Epithelial cell of proximal tubule (primary cell): ENCODE results near the gene PPIF.

DNA sequence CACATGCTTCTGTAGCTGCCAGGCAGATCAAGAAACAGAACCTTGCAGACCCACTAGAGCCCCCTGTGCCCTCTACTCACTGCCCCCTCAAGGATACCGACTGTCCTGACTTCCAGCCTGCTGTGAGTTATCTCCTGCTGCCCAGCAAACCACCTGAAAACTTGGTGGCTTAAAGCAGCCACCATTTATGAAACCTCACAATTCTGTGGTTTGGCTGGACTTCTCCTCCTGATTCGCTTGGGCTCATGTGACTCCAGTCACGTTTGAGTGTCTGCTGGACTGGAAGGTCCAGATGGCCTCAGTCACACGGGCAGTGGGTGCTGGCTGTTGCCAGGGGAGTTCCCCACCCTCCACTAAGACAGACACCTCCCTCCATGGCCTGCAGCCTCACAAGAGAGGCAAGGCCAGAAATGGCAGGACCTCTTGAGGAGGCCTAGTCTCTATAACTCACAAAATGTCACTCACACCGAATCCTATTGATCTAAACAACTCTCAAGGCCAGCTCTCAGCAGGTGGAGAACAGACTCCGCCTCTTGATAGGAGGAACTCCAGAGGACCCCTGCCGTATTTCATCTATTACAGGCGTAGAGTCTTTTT is 48.1 kb downstream of the ZMIZ1 start:
- RAMPAGE, long total RNA: no peak
- RRBS: no CpG with 5 or more reads among the region's 8 CpGs

DNA sequence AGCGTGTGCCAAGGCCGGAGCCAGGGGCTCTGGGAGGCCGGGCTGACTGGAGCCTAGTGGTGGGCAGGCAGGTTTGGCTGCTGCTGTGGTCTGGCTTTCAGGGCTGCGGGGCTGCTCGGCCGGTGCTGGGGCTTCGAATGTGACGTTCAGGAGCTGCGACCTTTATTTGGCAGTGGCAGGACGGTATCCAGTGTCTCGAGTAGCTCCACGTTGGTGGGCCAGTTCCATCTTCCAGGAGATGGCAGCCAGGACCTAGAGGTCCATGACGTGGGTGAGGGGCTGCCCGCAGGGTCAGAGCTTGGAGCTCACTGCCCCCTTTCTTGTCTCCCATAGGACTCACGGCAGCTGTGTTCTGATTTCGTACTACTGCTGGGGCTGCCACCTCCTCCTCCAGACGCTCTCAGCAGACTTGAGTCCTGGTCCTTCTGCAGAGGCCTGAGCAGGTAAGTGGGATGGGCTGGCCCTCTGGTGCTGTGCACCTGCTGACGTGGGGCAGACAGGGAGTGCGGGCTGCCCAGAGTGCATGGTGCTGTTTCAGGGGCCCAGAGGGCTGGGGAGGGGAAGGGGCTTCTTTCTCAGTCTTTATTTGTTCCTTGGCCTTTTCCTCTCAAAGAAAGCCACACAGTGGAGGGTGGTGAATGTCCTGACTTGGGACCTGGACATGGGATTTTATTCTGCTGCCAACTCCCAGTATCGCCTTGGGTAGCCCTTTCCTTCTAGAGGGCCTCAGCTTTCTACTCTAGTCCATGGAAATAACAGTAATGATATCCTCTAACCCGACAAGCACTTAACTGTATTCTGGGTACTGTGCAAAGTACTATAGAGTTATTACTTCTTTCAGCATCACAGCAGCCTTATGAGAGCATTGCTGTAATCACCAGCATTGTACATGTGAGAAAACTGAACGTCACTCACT is 50.1 kb downstream of the ZMIZ1 start:
- RAMPAGE, long total RNA: no peak
- RRBS: 94% methylated on average over 4 of the region's 22 CpGs

DNA sequence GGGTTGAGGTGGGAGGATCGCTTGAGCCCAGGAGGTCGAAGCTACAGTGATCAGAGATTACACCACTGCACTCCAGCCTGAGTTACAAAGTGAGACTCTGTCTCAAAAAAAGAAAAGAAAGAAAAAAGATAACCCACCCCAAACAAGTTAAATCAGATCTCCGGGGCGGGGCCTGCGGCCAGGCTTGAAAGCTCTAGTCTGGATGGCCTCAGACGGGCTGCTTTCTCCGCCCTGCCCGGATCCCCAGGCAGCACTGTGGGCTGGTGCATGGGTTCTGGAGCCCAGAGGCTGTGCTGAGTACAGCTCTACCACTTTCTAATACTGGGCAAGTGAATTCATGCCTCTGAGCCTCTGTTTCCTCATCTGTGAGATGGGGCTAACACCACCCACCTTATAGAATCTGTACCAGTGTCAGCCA is 83.6 kb downstream of the ZMIZ1 start:
- RAMPAGE, long total RNA: no peak
- RRBS: 88% methylated on average over 6 of the region's 8 CpGs

DNA sequence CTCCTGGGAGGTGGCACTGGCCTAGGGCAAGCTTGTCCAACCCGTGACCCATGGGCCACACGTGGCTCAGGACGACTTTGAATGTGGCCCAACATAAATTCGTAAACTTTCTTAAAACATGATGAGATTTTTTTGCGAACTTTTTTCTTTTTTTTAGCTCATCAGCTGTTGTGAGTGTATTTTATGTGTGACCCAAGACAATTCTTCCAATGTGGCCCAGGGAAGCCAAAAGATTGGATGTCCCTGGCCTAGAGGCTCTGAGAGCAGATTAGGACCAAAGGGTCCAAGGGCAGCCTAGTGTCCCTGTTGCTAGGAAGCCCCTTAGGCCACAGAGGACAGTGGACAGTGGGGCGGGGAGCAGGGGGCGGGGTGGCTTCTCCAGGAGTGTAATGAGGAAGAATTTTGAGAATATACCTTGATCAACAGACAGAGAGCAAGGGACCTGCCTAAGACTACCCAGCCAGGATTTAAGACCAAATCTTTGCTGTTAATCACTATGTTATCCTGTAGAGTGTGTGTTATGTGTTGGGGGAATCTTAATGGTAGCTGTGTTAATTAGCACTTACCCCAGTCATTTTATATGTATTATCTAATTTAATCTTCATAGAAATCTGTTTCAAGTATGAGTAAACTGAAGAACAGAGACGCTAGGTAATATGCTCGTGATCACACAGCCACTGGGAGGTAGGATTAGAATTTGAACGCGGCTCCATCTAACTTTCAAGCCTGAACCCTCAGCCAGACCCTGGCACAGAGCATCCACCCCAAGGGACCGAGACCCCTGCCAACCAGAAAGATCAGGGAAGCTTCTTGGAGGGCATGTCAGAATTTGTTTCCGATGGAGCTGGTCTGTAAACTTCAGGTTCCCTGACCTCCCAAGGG is 104.6 kb downstream of the ZMIZ1 start:
- RAMPAGE, long total RNA: no peak
- RRBS: no CpG with 5 or more reads among the region's 13 CpGs

GRCh38 chr10:79193048-79193852 is 124.5 kb downstream of the ZMIZ1 start:
- RAMPAGE, long total RNA: no peak
- RRBS: no CpG with 5 or more reads among the region's 18 CpGs

- RAMPAGE, long total RNA: no peak
- RRBS: no CpG with 5 or more reads among the region's 14 CpGs
These were observed 132.7 kb downstream of the ZMIZ1 start for GRCh38 chr10:79201264-79201971.

- RAMPAGE, long total RNA: no peak
- RRBS: 46% methylated on average over 24 of the region's 94 CpGs
These were observed 104.8 kb upstream of the PPIF start for GRCh38 chr10:79242113-79243143.

GRCh38 chr10:79254930-79255911 is 92.0 kb upstream of the PPIF start:
- RAMPAGE, long total RNA: no peak
- RRBS: no CpG with 5 or more reads among the region's 24 CpGs

GRCh38 chr10:79286117-79287059 is 60.9 kb upstream of the PPIF start:
- RAMPAGE, long total RNA: no peak
- RRBS: no CpG with 5 or more reads among the region's 27 CpGs

GRCh38 chr10:79310395-79311383 is 36.6 kb upstream of the PPIF start:
- RAMPAGE, long total RNA: no peak
- RRBS: 94% methylated on average over 10 of the region's 46 CpGs

DNA sequence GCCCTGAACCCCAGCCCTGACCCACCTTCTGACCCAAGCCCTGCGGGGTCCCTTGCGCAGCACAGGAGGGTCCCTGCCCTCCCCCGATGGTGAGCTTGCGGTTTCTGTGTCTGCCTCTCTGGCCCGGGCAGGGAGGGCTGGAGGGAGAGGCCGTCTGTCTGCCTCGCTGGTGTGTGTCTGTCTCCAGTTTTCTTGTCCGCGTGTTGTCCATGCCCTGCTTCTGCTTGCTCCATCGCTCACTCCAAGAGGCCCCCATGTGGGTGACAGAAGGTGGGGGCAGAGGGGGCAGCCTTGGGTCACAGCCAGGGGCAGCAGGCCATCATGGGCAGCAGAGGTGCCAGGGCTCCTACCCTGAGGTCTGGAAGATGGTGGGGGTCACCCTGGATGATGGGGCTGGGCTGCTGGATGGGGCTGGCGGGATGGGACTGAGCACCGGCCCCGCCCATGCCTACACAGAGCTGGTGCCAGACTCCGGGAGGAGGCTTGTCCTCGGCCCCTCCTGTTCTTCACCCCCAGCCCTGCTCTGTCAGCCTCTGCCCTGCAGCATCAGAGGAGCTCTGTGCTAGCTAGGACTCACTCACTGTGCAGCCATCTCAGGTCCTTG is 35.8 kb upstream of the PPIF start:
- RAMPAGE, long total RNA: no peak
- RRBS: no CpG with 5 or more reads among the region's 15 CpGs

DNA sequence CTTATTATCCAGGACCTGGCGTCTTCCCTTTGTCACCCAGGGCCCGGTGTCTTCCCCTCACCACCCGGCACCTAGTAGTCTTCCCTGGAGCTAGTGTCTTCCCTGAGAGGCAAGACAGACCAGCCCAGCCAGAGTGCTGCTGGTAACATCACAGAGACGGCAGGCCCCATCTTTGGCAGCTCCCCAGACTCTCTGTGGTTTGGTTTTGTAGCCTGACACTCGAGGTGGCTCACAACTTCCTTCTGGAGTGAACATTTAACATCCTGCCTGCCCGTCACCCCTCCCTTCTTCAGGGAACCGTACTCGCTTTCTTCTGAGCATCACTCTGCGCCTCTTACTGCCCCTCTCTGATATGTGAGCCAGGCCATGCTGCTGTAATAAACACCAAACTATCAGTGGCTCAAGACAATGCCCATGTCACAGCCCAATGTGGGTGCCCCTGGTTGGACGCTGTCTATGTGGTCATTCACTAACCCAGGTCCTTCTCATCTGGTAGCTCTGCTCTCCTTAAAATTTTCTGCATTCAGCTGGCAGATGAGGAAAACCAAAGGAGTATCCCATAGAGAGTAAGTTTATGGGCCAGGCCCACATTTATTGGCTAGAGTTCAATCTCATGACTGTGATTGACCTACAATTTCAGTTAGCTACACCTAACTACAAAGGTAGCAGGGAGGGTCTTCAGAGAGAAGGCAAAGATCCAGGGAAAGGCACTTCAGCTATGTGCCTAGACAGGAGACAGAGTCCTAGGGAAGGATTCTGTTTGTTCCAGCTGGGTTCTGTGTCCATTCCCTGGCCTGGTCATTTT is 23.9 kb upstream of the PPIF start:
- RAMPAGE, long total RNA: no peak
- RRBS: no CpG with 5 or more reads among the region's 10 CpGs

DNA sequence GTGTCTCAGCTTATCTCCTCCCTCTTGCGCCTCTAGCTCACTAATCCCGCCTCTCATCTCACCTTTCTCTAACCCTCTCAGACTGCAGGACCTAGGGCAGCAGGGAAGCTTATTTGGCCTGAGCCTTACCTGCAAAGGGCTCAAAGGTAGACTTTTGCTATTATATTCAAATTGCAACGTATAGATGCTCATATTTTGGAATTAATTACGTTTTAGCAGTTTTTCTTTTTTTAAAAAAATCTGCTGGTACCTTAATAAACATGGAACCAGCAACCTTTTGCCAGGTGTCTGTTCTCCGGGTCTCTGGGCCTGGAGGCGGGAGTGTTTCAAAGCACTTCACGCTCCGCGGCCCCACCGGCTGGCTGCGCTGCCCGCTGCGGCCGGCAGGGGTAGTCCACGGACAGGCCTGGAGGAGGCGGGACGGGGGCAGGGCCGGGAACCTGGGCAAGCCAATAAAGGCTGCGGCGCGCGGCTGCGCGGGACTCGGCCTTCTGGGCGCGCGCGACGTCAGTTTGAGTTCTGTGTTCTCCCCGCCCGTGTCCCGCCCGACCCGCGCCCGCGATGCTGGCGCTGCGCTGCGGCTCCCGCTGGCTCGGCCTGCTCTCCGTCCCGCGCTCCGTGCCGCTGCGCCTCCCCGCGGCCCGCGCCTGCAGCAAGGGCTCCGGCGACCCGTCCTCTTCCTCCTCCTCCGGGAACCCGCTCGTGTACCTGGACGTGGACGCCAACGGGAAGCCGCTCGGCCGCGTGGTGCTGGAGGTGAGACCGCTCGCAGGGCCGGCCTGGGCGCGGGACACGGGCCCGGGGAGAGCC is at the start of gene PPIF:
PPIF (plus strand) TSS at position 482 of the 810 bp plus-strand sequence.
- RAMPAGE, long total RNA: no peak
- RRBS: 2% methylated on average over 21 of the region's 73 CpGs

DNA sequence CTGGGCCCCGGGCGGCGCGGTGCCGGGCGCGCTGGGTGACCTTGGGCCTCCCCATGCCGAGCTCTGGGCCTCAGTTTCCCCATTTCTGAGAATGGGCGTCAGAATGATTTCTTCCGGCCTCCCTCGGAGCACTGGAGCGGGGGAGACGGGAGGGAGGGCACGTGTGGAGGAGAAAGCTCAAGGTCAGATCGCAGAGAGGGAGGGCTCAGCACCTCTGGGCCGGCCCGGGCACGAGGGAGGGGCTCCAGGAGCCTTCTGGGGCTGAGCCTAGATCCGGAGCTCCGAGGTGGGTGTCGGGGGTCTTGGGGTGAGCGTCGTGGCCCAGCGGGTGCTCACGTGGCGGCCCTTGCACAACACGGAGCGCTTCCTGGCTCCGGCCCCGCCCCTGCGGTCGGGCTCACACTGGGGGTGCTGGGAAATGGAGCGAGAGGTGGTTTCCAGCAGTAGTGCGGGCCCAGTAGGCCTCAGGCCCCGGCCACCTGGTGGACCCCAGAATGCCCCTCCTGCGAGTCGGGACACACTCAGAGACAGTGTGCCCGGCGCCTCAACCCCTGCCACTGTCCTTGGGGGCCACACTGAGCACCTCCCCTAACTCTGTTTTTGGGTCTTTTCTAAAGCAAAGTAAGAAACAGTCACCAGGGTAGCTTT is 653 bp downstream of the PPIF start:
- RAMPAGE, long total RNA: no peak
- RRBS: 2% methylated on average over 23 of the region's 39 CpGs

DNA sequence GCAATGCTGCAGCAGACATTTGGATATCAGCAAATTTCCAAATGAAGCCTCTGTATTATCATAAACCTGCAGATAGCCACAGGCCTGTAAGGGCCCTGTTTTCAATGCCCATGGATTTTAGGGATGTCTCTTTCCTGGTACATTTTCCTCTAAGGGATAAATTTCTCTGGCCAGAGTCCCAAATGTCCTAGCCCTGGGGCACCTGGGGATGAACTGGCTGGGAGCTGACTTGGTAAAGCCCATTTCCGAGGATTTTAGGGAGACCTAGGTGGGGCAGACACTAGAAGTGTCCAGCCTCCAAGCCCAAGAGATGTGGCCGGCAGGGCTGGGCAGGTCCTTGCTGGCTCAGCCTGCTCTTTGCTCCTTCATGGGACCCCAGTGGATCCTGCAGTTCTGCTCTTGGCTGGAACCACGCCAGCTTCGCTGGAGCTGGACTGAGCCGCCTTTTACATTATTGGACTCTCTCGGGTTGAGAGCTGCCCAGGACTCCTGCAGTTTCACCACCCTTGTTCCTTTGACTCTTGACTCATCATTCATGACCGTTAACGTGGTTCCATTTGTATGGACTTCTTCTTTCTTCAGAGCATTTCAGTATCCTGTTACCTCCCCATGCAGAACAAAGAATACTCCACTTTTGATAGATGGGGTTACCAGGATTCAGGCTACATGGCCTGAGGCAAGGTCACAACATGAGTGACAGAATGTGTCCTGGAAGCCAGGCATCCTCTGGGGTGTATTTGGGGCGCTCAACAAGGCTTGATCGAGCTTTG is 5.7 kb downstream of the PPIF start:
- RAMPAGE, long total RNA: no peak
- RRBS: no CpG with 5 or more reads among the region's 10 CpGs

DNA sequence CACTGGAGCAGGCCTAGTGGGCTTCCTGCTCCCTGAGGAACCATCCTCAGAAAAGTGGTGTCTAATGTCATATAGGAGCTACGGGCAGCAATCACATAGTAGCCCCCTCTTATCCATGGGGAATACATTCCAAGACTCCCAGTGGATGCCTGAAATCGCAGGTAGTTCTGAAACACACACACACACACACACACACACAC is 4.8 kb upstream of the ZCCHC24 start:
- RAMPAGE, long total RNA: no peak
- RRBS: no CpG with 5 or more reads among the region's 2 CpGs

- RAMPAGE, long total RNA: no peak
- RRBS: no CpG with 5 or more reads among the region's 3 CpGs
These were observed 45.2 kb downstream of the NUTM2B start for GRCh38 chr10:79747881-79748880.

DNA sequence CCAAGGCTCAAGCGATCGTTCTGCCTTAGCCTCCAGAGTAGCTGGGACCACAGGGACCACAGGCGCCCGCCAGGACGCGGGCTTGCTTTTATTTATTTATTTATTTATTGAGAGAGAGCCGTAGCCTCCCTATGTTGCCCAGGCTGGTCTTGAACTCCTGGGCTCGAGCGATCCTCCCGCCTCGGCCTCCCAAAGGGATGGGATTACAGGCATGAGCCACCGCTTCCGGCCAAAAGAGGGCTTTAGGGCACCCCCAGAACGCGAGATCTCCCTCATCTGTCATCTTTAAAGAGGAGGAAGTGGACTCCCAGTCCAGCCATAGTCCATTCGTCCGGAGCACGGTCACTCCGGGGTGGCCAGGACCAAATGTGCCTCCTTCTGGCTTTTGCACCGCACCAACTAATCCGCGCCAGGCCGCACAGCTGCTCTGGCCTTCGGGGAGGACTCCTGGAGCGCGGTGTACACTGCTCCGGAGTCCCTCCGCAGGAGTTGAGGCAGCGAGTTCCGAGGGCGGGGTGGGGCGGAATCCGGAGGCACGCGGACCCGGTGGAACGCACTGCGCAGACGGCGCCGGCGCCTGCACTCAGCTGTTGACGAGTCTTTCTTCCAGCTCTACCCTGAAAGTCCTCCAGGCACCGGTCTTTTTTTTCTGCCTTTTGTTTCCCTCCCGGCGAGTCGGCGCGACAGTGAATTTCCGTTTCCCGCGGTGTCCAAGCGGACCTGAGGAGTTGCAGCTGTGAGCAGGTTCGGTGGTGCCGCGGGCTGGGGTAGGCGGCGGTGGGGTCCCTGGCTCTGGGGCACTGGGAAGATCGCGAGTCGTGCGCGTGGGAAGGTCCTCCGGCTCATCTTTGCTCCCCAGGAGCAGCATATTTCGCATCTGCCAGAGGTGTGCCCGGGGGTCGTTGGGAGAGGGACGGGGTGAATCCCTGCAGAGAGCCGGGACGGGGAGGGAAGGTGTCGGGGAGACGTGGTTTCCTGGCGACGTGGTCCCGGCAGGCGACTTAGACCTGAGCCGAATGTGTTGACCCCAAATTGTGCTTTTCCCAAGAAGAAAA is 44.3 kb downstream of the SFTPD start:
- RAMPAGE, long total RNA: no peak
- RRBS: 4% methylated on average over 9 of the region's 77 CpGs

DNA sequence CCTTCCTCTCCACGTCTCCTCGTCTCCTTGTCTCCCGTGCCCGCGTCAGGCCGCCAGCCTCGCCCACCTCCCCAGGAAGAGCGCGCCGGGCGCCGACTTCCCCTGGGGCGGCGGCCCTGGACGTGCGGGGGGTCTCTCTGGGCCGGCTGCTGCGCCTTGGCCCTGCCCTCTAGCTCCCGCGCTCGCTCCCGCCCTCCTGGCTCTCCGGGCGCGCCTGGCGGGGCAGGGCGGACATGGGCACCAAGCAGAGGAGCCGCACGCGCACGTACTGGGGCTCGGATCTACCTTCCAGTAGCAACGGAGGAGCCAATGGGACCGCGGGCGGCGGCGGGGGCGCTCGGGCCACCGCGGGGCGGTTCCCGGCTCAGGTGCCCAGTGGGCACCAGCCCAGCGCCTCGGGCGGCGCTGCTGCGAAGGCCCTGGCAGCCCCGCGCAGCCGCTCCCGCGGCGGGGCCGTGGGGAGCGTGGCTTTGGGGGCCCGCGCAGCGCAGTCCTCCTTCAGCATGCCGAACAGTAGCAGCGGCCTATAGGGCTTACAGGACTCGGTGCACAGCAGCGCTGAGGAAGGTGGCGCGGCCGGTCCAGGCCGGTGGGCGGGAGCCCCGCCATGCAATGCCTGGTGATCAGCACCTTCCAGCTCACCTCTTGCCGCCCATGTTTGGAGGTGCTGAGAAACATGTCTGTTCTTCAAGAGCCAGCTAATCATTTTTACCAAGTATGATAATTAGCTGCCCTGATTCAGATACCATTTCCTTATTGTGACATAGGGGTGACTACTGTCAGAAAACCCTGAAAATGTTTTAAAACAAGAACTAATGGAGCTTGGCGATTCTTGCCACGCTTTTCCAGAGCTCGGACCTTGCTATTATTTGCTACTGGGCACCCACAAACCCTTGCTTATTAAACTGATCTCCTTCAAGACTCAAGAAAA is 33.3 kb upstream of the SFTPD start:
- RAMPAGE, long total RNA: no peak
- RRBS: 1% methylated on average over 13 of the region's 74 CpGs

GRCh38 chr10:80126741-80127238 is 5.7 kb upstream of the PLAC9 start:
- RAMPAGE, long total RNA: no peak
- RRBS: no CpG with 5 or more reads among the region's 5 CpGs